Epithelial cell of proximal tubule (primary cell): ENCODE measurements around a stretch of chr1.

DNA sequence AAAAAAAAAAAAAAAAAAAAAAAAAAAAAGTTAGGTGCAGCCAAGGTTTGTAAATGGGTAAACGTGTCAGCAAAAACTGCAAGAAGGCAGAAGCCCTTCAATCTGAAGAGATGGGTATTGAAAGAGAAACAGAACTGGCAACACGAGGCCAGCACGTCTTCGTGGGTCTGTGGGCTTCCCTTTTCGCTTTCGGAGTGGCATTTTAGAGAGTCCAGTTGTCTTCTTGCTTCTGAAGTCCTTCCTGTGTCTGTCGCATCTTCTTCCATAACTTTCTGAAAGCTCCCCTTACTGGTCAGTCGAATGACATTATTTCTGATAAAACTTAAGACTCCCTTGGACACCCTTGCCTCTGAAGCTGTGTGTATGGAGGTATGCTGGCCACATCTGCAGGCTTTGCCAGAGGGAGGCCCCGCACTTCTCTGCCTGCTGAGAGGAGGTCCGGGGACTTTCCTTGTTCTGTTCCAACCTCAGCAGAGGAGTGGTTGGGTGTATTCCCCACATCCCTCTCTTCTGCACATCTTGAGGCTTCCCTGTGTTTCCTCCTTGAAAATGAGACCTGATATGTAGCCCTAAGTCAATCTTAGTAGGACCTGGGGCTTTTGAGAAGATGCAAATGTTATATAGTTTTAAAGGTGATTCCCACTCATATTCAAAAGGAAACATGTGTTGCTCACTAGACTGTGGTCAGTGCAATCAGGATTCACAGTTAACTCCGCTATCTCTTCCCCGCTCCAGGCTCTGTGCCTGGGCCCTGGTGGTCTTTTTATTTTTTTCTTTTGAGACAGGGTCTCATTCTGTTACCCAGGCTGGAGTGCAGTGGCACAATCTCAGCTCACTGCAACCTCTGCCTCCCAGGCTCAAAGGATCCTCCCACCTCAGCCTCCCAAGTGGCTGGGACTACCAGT lies 945 bp downstream of the RCSD1 start:
- RAMPAGE, long total RNA, result no peak
- RRBS, result no CpG with 5 or more reads among the region's 12 CpGs

- RAMPAGE, long total RNA, result no peak
- RRBS, result 3% methylated on average over 12 of the region's 29 CpGs
Observed at GRCh38 chr1:167713411-167714135, 8.2 kb upstream of the MPZL1 start.

- RAMPAGE, long total RNA, result no peak
Observed at GRCh38 chr1:167752518-167752825, 30.7 kb downstream of the MPZL1 start.

- RAMPAGE, long total RNA, result no peak
- RRBS, result no CpG with 5 or more reads among the region's 10 CpGs
Observed at GRCh38 chr1:167789807-167790786, 68.3 kb downstream of the MPZL1 start.

DNA sequence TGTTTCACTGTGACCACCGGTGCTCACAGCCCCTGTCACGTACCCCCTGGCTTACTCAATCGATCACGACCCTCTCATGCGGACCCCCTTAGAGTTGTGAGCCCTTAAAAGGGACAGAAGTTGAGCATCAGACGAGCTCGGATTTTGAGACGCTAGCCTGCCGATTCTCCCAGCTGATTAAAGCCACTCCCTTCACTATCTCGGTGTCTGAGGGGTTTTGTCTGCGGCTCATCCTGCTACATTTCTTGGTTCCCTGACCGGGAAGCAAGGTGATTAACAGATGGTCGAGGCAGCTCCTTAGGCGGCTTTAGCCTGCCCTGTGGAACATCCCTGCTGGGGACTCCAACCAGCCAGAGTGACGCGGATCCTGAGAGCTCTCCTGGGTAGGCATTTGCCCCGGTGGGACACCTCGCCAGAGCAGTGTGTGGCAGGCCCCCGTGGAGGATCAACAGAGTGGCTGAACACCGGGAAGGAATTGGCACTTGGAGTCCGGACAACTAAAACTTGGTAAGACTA lies 50.5 kb downstream of the ADCY10 start:
- RAMPAGE, long total RNA, result no peak
- RRBS, result no CpG with 5 or more reads among the region's 21 CpGs

- RAMPAGE, long total RNA, result no peak
- RRBS, result no CpG with 5 or more reads among the region's 9 CpGs
Observed at GRCh38 chr1:167916670-167917589, 3.0 kb upstream of the ADCY10 start.

DNA sequence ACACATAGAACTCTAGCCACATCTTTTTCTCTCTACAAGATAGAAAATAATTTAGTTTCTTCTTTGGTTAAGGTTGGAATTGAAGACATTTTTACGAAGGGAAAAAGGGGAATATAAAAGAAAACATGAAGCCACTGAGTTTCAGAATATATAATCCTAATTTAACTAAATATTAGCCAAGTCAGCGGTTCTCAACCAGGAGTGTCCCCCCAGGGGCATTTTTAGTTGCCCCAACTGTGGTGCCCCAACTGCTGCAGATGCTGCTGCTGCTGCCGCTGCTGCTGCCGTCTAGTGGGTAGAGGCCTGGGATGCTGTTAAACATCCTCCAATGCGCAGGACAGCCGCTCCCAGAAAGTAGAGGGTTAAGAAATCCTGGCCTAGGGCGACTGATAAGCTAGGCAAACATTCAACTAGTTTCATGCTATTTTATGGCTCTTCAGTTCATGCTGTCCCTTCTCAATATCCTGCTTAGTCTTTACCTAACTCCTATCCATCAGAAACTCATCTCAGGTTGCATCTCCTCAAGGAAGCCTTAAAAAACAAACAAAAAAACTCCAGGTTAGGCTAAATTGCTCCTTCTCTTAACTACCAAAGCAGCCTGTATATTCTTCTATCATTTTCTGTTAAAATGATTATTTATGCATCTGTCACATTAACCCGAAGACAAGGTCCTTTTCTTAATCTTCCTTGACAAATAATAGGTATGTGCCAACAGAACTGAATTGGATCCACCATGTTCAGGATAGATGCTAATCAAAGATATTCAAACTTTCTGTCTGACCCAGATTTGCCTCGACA lies 9.9 kb upstream of the DCAF6 start:
- RAMPAGE, long total RNA, result no peak
- RRBS, result no CpG with 5 or more reads among the region's 9 CpGs

- RAMPAGE, long total RNA, result no peak
- RRBS, result no CpG with 5 or more reads among the region's 21 CpGs
Observed at GRCh38 chr1:167936135-167936450, 390 bp upstream of the DCAF6 start.

GRCh38 chr1:168081642-168082839 lies 54.7 kb downstream of the GPR161 start:
- RAMPAGE, long total RNA, result no peak
- RRBS, result no CpG with 5 or more reads among the region's 11 CpGs

DNA sequence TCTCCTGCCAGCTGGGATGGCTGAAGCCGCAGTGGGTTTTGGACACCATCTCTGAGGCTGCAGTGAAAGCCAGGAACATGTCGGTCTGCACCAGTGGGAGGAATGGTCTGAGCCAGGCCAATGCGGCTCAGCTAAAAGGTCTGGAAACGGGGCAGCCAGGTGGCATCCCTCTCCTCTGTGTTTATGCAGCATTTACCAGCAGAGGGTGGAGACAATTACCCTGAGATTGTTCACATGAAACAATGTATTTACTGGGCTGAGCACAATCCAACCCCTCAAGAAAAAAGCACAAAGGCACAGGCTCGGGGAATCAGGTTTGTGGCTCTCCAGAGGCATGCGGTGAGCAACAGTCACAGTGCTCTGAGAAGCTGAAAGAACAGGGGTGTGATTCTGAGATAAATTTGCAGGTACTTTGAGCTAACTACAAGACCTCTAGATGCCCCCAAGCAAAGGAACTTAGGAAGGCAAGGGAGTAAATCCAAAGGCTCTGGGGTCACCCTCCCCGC lies 44.4 kb downstream of the GPR161 start:
- RAMPAGE, long total RNA, result no peak
- RRBS, result no CpG with 5 or more reads among the region's 7 CpGs

DNA sequence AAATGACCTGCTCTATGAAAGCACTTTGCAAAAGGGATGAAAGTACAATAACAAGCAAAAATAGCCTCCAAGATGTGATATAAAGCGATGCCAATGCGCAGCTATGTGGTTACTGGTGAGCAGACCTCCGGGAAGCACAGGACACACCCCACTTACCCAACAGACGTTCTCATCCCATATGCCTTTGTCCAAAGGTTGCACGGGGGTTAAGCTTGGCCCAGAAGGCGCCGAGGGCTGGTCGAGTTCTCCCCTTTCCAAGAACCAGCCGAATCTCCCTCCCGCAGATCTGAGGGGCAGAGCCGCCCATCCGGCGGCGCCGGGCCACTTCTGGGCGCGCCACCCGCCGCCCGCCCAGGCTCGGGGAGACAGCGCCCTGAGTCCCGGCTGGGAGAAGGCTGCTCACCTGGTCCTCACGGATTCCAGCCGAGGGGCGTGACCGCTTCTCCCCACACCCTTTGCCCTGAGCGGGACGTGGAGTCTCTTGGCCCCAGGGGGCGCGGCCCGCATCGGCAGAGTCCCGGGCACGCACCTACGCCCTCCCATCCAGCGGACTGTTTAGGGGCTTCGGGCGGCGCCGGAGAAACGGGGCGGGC lies 780 bp downstream of the GPR161 start:
- RAMPAGE, long total RNA, result no peak
- RRBS, result 2% methylated on average over 17 of the region's 43 CpGs

DNA sequence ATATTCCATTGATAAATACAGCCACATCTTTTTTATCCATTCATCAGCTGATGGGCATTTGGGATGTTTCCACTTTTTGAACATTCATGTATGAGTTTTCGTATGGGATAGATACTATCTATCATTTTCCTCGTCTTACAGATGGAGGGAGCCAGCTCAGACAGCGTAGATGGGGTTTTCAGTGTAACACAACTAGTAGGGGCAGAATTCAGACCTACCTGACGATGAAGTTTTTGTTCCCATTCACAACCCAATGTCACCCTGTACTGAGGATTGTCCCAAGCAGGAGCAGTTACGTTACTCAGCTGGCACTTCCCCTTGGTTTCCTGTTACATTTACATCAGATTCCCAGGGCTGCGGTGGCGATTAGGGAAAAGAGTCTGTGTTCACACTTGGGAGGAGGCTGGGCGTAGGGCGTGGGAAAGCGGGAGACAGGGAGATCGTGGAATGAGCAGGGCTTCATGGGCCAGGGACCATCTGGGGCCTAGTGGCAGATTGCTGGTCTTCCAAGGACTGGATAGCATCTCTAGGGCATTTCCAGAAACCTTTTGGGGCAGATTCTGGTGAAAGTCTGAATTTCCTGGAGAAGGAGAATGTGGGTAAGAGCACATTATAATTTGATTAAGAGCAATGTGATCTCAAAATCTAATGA lies 38.9 kb downstream of the TBX19 start:
- RAMPAGE, long total RNA, result no peak
- RRBS, result no CpG with 5 or more reads among the region's 11 CpGs

GRCh38 chr1:168387048-168387762 lies 106.5 kb downstream of the TBX19 start:
- RAMPAGE, long total RNA, result no peak
- RRBS, result no CpG with 5 or more reads among the region's 26 CpGs

DNA sequence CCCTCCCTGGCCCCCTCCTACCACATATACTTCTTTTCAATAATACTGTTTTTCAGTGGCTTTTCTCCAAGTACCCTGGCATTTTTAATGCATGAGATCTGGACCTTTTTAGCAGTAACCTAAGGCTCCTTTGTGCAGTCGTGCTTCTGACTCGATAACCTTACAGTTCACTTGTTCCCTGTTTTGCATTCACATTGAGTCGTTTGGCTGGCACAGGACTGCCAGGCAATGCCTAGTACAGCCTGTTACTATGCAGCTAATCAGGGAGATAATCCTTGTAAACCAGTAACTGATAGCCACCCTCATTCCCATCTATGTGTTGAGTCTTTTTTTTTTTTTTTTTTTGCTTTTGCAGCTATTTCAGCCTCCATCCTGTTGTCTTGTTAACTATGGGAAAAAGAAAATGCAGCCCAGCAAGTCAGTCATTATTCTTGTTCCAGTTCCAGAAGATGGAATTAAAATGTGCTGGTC lies 3.8 kb downstream of the ATP1B1 start:
- RAMPAGE, long total RNA, result no peak
- RRBS, result no CpG with 5 or more reads among the region's 3 CpGs

DNA sequence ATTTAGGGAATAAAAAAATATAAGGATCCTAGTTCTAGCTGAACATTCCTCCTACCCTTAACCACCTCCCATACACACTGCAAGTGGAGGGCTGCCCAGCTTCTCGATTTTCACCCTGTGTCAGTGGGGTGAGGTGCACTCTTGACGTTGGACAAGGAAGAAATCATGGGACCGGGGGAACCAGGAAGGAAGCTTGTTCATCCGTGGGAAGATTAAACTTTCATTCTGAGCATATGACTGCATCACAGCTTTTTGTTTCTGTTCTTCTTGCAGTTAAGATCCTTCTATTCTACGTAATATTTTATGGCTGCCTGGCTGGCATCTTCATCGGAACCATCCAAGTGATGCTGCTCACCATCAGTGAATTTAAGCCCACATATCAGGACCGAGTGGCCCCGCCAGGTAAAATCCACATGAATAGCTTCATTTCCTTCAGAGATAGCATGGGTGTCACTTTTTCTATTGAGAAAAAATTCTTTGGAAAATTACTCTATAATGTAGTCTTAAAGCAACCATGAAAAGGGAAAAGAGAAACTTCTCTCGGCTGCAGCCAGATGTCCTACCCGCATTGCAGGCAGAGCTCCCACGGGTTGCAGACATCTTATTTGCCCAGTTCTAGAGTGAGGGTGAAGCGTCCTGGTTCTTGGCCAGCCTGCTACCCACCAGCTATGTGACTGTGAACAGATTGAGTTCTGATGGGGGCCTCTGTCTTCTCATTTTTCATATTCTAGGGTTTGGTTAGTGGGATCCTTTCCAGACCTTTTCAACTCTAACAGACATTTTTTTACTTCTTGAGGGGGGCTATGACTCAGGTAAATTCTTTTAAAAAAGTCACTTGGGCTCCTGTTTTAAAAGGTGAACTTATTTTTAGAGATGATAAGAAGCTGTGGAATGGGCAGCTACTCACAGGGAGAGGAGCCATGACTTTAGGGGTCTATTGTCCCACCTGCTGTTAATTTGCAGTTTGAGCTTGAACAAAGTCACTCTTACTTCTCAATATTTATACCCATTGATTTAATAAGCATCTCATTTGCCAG lies 4.9 kb downstream of the ATP1B1 start:
- RAMPAGE, long total RNA, result no peak
- RRBS, result no CpG with 5 or more reads among the region's 12 CpGs

DNA sequence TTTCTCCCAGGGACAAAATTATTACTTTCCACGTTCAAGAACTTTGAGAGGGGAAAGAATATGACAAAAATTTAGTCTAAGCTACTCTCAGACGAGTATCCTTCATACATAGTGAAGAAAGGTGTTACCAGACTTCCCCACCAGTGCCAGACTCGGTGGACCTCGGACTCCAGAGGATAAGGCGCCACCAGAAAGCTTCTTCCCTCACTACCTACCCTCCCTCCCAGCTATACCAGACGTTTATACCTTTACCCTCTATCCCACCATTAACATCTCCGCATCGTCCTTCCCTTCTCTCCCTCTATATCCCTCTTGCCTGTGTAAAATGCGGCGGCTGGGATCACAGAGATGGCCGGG lies 324 bp downstream of the CCDC181 start:
- RAMPAGE, long total RNA, result no peak
- RRBS, result no CpG with 5 or more reads among the region's 11 CpGs

- RAMPAGE, long total RNA, result no peak
- RRBS, result no CpG with 5 or more reads among the region's 6 CpGs
Observed at GRCh38 chr1:169483286-169483974, 2.3 kb downstream of the SLC19A2 start.

- RAMPAGE, long total RNA, result no peak
Observed at GRCh38 chr1:169658674-169659238, 28.8 kb upstream of the SELP start.

- RAMPAGE, long total RNA, result no peak
- RRBS, result no CpG with 5 or more reads among the region's 1 CpG
Observed at GRCh38 chr1:170537234-170537639, 5.3 kb downstream of the GORAB start.

GRCh38 chr1:170572206-170572723 lies 40.3 kb downstream of the GORAB start:
- RAMPAGE, long total RNA, result no peak
- RRBS, result no CpG with 5 or more reads among the region's 4 CpGs